Tongue (tissue), 2 donors: ENCODE data around the genes EGR2 and COL13A1.

DNA sequence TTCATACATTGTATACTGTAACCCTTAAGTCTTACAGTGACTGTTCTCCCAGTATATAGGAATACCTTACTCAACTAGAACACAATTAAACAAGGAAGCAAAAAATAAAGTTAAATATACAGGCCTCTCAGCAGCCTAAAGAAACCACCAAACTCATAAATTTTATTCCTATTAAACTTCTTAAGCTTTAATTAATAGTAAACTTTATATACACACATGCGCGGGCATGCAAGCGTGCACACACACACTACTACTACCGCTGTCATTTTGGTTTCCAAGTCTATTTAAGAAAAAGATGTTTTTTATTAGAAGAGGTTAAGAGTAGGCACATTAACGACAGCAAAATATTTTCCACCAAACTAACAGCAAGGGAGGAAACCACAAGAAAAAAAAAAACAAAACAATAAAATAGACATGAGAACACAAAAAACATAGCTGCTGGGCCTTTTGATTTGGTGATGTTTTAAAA is 28.7 kb downstream of the RTKN2 start:
- RAMPAGE, long total RNA = no peak

DNA sequence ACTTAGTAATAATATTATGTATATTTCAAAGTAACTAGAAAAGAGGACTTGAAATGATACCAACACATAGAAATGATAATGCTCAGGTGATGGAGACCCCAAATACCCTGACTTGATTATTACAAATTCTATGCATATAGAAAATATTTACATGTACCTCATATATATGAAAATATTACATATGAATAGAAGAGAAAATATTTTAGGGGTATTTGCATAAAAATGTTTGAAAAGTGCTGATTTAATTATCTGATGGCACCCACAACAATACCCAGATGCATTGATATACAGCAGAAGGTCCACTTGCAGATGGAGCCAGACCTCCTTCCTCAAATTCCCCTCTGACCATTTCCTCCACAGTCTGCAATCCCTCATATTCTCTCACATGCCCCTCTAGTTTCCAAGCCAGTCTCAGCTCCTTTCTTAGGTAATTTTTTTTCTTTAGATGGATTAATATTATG is 6.3 kb upstream of the RTKN2 start:
- RAMPAGE, long total RNA = no peak

GRCh38 chr10:62732864-62733959 is 71.3 kb upstream of the ADO start:
- RAMPAGE, long total RNA = no peak

DNA sequence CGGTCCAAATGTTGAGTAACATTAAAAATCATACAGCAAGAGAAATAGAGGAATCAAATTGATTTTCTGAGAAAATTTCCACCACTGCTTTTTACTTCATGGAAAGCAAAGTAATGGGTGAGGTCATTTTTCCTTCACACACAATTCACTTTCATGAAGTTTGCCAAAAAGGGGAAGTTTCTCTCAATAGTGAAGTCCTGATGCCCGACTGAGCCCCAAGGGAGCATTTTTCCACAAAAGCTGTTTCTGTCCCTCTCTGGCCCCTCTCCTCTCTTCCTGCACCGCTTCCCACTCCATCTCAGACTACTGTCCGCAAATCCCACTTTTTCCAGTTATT is 61.8 kb upstream of the ADO start:
- RAMPAGE, long total RNA = no peak

- RAMPAGE, long total RNA = no peak
These were observed 1.2 kb downstream of the EGR2 start for GRCh38 chr10:62814803-62815607.

DNA sequence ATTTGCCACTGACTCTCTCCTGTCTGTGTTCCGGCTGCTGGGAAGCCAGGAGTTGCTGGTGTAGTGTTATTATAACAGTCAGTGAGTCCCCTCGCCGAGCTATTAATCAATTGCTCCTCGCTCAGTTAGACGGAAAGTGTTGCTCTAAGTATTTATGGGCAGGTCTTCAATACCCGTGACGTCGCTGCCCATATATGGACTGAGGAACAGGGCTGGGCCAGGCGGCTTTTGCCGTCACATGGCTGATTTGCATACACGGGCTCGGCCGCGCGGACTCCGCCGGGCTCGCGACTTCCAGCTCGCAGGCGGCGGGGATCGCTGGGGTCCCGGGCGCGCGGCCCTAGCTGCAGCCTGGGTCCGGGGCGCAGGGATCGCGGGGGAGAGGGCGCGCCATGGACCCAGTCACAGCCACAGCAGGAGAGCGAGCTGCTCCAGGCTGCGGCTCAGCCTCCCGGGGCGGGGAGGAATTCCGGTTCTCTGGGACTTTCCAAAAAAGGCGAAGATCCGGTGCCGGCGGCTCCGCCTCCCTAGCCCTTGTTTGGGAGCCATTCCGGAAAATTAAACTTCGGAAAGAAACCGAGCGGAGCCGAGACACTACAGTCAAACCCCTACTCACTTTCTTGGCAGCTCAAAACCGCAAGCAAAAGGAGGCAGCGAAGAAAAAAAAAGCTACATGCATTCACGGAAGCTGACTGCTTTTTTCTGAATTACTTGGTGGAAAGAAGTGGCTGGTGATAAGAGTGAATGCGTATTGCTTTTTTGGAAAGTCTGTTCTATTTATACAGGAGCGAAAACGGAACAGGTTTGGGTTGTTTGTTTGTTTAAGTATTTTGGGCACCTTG is at the start of gene EGR2:
EGR2 (minus strand) TSS at position 127 of the 842 bp plus-strand sequence.
- RAMPAGE, long total RNA = start-site peak on the minus strand centred at position 124 of the sequence, 11 bp wide, 24 and 27 reads in 2 replicates

GRCh38 chr10:63103921-63104494 is 29.1 kb upstream of the NRBF2 start:
- RAMPAGE, long total RNA = no peak

- RAMPAGE, long total RNA = no peak
These were observed 185.9 kb downstream of the REEP3 start for GRCh38 chr10:63707097-63707505.

DNA sequence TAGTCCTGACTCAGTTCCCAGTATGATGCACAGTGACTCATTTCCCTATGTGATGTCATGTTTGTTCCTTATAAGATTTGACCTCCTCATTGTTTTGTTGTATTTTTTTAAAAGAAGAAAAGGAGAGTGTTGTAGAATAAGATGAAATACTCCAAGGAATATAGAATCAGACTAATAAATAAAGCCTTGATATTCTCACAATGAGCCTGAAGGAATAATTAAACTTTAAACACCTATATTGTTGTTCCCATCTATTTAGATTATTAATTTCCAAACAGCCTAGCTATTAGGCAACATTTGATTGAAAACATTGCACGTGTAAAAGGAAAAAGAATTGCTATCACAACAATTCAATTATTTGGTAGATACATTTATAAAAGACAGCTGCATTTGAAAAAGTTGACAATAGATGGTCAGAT is 186.3 kb downstream of the REEP3 start:
- RAMPAGE, long total RNA = no peak

DNA sequence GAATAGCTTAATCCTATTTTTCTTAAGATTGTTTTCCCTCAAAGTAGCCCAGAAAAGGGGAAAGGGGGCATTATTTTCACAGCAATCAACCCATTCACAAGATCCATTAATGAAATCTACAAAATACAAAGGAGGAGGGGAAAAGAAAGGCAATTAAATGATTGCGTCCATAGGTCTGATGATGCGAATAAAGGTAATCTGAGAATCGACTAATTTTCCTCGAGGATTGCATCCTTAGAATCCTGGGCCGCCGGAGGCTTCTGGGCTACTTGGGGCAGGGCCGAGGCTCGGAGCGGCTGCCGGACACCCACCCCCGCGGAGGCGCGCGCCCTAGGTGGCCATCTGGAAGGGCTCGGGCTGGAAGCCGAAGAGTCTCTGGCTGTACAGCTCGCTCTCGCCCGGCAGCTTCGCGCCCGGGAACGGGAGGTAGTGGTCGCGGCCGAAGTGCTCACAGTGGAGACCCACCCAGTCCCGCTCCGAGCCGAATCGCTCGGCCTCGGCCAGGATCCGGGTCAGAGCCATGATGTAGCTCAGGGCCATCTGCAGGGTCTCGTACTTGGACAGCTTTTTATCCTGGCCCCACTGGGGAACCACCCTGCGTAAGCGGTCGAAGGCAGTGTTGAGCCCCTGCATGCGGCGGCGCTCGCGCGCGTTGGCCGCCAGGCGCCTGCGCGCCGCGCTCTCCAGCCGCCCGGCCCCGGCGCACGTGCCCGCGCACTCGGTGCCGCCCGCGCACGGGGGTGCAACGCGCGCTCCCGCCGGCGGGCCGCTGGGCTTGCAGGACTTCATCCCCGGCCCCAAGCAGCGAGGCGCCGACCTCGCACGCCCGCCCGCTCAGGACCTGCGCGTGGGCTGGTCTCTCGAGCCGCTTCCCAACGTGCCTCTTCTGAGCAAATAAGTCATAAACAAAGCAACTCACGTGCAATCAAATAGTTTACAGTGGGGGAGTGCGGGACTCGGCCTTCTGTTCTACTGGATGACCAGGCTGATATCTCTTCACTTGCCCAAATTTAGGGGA is 715 bp downstream of the ATOH7 start:
- RAMPAGE, long total RNA = no peak

- RAMPAGE, long total RNA = no peak
These were observed 437 bp downstream of the CCAR1 start for GRCh38 chr10:68721382-68721970.

- RAMPAGE, long total RNA = no peak
These were observed 30.5 kb upstream of the SRGN start for GRCh38 chr10:69057196-69058065.

DNA sequence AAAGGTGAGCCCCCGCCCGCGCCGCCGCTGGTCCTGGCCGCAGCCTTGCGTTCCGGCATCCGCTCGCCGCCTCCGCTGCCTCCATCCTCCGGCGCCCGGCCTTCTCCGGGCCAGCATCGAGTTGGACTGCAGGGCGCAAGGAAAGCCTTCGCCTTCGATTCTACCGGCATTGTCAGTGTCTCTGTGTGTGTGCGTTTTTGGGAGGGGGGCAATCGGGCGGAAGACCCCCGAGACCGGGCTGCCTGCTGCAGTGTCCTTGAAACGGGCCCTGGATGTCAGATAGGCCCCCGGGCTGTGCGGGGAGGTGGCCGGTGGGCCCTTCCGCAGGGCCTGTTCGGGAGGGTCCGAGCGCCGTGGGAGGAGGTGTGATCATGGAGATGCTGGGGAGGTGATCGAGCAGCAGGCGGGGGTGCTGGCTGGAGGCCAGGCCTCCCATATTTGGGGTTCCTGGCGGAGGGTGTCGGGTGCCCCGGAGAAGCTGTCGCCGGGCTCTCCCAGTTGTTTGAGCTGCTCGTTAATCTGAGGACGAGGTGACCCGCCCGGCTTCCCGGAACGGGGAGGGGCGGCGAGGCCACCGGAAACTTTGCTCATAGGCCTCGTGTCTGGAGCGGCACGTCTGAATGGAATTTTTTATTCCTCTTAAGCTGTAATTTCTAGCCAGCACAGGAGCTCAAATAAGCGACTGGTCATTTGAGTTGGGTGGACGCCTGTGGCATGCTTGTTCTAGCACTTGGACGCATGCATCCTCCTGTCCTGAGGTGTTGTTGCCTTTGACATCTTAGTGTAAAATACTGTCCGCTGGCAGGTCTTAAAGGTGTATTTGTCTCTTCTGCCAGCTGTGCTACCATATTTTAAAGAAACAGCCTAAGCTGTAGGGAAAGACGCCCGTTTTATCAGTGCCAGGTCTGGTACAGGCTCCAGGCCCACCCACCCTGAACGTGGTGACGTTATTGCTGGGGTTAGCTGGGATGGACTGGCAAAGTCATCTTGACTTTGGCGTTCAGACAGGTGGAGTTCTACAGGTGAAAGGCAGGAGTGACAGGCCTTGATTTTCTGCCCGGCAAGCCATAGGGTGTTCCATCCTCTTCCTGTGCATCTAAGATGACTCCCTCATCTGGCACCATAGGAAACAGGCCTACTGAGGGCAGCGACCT is 737 bp downstream of the HK1 start:
- RAMPAGE, long total RNA = no peak

- RAMPAGE, long total RNA = no peak
These were observed 14.0 kb downstream of the HK1 start for GRCh38 chr10:69332674-69332959.

DNA sequence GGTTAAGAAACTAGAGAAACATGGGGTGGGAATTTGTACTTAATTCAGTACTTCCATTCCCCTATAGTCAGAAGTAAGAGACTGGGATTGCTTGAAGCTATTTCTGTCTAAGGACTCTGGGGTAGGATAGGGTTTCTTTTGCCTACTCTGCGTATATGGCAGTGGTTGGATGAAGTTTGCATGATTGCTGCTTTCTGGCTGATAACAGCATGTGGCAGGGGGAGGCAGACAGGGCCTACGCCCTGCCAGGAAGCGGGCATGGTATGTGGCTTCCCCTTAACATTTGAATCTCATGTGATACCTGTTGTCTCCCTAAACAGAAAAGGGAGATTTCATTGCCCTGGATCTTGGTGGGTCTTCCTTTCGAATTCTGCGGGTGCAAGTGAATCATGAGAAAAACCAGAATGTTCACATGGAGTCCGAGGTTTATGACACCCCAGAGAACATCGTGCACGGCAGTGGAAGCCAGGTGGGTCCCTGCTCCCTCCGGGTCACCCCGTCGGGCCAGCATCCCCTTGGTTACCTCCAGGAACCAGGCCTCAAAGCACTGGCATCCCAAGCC is 41.0 kb downstream of the HK1 start:
- RAMPAGE, long total RNA = no peak

- RAMPAGE, long total RNA = no peak
These were observed 5.2 kb upstream of the TACR2 start for GRCh38 chr10:69421747-69422539.

DNA sequence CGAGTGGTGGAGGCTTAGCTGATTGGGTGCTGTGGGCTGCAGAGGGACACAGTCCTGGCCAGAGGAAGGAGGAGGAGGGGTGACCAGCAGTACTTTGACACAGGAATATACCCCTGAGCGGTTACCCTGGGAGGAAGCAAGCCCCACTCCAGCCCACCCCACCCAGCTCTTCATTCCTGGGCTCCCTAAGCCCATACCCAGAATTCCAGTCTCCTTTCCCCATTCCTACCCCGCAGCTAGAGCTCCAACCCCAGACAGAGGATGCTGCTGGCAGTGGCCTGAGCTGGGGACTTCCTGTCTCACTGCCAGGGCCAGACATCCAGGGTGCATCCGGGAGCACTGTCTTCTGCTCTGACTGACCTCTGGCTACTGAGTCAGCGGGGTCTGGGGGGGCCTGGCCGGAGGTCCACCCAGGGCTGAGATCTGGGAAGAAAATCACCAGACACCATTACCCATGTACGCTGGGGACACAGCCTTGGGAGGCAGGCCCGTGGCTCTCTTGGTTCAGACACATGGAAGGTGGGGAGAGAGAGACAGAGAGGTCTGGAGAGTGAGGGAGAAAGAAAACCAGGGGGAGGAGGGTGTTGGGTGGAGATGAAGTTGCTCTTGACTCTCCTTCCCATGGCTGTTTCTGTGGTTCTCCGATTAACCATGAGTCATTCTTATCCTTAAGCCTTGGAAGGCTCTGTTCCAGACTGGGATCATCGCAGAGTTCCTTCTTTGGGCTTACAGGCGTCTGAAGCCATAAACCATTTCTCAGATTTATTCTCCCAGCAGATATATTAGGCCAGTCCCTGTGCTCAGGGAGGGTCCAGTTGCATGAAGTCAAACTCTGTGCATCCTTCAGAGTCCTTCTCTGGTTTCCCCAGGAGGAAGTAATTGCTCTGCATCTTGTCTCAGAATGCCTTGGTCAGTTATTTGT is 23.6 kb downstream of the TSPAN15 start:
- RAMPAGE, long total RNA = no peak

DNA sequence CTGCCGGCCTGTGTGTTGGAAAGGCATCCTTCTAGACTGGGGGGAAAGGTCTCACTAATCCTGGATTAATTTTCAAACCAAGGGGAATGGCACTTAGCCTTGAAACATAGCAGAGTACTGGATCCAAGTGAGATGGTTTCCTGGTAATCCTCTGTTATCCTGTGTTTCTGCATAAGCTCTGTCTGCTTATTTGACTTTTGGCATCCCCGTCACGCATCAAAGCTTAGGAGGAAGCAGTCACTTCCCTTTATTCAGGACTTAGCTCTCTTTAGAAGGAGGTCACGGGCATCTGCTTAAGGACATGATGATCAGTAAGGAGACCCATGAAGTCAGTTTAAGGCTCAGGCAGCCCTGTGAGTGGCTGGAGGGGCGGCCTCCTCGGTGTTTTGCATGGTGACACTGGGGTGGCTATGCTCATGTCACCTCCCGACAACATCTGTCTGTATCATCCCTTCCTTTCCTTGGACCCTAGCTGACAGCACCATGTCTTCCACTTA is 30.1 kb downstream of the TSPAN15 start:
- RAMPAGE, long total RNA = no peak

GRCh38 chr10:69801416-69802207 is at the start of gene COL13A1:
TSS of gene COL13A1 (plus strand) at chr10:69801906.
- RAMPAGE, long total RNA = no peak

GRCh38 chr10:69845903-69846533 is 44.3 kb downstream of the COL13A1 start:
- RAMPAGE, long total RNA = no peak